Jurkat, Clone E6-1 (cell line): ENCODE results near the genes NOL8 and OGN.

GRCh38 chr9:90839733-90840192, 38.1 kb downstream of the SYK start:
- RRBS: 94% methylated on average over 3 of the region's 13 CpGs

GRCh38 chr9:90854281-90854608, 52.6 kb downstream of the SYK start:
- RRBS: no CpG with 5 or more reads among the region's 2 CpGs

DNA sequence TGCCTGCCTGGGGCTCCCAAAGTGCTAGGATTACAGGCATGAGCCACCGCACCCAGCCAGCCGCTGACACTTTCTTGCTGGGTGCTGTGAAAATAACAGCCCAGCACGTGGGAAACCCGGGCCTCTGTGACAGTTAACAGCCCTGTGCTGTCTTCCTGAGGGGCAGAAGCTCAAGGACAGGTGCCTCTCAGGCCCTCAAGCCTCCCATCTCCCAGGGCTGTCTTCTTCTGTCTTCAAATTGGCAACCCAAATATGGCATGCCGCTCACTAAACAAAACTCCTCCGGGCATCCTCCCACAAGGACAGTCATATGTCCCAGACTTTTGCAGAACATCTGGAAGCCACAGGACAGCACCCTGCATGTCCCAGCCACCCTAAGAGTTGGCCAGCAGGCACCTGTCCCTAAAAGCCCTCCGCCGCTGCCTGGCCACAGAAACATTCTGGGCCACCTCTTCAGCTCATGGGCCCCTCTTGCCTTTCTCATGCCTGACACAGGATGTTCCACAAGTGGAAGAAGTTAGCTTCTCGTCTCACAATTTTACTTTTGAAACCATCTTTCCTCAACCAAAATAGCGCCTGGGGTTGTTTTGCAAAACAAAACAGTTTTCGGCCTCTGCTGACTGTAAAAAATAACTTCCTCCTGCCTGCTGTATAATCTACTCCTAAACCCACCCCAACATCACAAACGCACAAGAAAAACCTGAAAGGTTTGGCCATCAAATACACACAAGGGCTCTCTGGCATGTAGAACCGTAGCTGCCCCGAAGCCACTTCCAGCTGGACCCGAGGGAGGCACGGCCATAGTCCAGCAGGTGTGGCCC, 233.8 kb downstream of the SYK start:
- RRBS: no CpG with 5 or more reads among the region's 16 CpGs

DNA sequence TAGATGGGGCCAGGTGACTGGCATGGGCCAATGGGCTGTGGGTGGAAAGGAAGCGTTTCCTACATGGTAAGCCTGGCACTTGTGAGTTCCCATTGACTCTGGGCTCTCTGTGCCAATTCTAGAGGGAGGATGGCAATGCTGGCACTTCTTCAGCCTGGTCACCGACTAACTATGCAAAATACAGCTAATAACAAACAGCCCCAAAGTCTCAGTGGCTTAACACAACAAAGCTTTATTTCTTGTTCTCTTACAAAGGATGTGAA, 258.1 kb downstream of the SYK start:
- RRBS: no CpG with 5 or more reads among the region's 2 CpGs

- RRBS: no CpG with 5 or more reads among the region's 38 CpGs
Measured at GRCh38 chr9:91159338-91160250, 202.1 kb downstream of the AUH start.

DNA sequence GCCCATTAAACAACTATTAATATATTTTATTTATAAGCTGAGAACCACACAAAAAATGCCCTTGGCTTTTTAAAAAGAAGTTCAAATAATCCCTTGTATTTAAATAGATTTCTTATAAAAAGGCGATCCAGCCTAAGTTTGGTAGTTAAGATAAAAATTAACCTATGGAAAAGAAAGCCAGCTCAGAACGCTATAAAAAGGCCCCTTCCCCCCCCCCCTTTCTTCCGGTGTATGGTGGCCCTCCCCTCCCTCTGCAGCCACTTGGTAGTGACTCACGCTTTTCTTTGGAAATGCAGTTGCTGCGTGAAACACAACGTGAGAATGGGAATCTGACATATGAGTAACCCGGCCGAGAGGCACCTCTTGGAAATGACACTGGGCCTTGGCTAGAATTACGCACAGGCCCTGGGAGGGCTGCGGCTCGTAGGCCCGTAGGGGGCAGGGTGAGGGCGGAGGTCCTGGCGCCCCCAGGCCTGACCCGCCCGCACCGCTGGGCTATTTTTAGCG, 168.9 kb downstream of the AUH start:
- RRBS: no CpG with 5 or more reads among the region's 18 CpGs

- RRBS: no CpG with 5 or more reads among the region's 6 CpGs
Measured at GRCh38 chr9:91194396-91194729, 167.4 kb downstream of the AUH start.

- RRBS: no CpG with 5 or more reads among the region's 8 CpGs
Measured at GRCh38 chr9:91567669-91568080, 144.0 kb upstream of the NFIL3 start.

GRCh38 chr9:91577475-91578059, 153.9 kb upstream of the NFIL3 start:
- RRBS: no CpG with 5 or more reads among the region's 7 CpGs

DNA sequence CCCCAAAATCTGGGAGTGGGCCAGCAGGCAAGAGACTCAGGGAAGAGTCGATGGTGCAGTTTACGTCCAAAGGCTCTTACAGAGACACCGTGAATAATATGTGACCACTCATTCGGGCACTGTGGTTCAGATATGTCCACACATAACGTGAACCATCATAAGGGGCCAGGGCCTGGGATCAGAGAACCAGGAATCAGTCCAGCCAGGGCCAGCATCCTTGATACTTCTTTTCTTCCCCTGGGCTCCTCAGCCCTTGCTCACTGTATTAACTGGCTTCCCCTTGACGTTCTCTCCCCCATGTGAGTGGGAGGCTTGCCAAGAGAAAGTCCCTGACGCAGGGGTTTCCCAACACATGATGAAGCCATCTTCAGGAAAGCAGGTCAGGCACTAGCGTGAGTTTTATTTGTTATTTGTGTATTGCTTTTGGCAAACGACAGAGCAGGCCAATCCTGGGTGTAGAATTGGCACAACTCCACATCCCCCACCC, 165.4 kb upstream of the NFIL3 start:
- RRBS: no CpG with 5 or more reads among the region's 9 CpGs

DNA sequence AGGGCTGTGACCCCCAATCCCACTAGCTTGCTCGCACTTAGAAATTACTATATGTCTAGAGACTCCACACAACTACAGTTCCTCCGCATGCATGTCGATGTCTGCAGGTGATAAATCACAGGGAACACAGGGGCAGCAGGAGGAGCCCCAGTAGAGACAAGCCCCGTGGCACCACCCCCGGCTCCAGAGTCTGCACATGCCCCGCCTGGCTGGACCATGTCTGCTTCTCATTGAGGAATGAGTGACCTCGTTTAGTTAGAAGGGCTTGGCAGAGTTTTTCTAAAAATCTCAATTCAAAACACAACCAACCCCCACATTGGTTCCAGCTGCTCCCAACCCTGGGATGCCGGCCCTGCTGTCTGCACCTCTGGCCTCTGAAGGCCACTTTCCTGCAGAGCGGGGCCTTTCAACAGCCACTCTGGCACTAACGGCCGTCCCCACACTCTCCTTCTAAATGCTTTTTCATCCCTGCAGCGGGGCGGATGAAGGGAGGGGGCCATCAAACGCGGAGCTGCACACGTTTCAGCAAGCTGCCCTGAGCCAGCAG, 106.4 kb downstream of the ROR2 start:
- RRBS: no CpG with 5 or more reads among the region's 16 CpGs

DNA sequence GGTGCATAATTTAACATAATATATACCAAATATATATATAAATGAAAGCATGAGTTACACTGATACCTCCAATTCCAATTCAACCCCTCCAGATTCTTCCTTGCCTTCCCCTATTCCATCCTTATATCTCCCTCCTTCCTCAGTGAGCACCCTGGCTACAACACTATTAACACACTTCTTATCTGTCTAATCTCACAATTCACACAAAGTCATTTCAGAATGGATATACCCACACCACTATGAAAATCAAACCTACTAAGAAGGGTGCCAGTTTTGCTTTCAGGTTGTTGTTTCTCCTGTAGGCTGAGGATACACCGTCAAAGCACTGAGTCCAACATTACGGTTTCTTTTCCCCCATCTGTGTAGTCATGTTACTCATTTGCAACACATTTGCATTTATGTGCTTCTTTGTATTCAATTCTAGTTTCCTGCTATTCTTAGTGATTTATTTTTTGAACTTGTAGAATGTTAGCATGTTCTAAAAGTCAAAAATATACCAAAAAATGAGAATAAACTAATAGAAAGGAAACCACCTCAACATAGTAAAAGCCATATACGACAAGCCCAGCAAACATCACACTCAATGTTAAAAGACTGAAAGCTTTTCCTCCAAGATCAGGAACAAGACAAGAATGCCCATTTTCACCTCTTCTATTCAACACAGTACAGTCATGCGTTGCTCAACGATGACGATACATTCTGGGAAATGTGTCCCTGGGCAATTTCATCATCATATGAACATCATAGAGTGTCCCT, 6.5 kb downstream of the ROR2 start:
- RRBS: no CpG with 5 or more reads among the region's 6 CpGs

GRCh38 chr9:92079803-92080398, 35.3 kb downstream of the SPTLC1 start:
- RRBS: no CpG with 5 or more reads among the region's 2 CpGs

DNA sequence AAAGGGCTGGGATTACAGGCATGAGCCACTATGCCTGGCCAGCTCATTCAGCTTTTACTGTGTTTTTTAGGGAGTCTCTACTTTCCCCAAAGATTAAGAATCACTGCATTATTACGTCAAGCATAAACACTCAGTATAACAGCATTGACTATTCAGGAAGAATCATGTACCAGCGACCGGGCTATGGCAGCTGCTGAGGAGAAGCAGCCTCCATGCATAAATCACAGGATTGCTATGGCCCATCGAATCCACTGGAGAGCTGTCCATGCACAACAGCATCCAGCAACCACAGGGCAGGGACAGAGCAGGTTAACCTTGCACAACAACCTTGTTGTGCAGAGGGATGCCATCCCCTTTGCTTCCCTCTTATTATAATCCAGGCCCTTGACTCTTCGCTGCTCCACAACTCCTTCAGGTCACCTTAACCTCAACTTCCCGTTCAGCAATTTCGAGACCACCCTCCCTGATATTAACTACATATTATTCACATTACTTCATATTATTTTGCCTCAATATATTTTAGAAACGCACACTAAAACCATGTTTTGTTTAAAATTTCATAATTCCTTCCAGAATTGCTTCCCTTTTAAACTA, 1.1 kb downstream of the IARS1 start:
- RRBS: no CpG with 5 or more reads among the region's 8 CpGs

- RRBS: no CpG with 5 or more reads among the region's 38 CpGs
Measured at GRCh38 chr9:92325006-92325757, at the start of gene NOL8. Gene NOL8, minus strand, starts transcription at chr9:92325350.

DNA sequence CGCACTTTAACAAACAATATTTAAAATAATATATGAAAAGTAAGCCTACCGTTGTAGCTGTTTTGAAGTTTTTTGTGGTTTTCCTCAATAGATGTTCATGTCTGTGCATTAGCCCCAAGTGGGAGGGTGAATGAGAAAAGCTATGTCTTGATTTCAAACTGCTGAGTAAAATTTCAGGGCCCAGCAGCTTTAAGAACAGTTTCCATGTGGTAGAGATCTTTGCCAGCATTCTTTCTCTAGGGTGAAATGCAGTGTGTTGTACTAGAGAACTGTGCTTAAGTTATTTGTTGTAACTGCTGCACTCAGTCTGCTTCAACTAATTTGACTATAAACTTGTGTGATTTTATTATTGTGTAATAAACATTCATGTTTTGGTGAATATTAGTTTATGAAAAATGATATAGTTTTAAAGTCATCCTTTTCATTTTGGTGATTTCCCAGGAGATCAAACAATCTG, at the start of gene OGN:
OGN (minus strand) TSS at position 132 of the 457 bp plus-strand sequence.
- RRBS: no CpG with 5 or more reads among the region's 2 CpGs

DNA sequence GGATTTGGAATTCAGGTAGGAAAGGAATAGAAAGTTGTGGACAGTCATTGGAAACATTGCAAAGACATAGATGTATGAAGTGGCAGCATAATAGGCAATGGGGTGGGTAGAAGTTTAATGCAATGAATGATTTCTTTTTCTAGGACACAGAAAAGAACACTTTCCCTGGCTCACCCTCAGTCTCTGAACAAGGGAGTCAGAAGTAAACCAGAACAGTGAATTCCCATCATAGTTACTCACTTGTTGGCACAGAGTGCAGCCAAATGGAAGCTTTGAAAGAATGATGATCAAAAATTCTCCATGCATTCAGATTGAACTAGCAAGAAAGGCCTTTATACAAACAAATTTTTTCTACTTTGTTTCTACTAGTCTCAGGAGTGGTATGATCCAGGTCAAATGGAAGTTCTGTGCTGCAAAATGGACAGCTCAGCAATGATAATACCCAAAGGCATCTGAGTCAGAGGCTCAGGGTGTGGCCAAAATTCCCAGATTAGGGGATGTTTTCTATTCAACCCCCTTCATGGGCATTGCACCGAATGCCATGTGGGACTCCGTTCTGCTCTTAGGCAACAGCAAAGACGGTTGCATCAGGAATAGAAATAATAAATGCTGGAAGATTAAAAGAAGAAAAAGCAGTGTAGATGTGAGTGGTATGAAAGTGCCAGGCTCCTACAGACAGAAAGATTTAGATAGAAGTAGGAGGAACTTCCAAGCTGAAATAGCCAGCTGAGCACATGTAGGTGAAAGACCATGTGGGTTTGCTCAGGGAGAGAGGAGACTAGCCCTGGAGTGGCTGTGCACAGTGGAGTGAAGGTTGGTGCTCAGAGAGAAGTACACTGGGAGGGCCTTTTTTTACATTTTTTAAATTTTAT, 29.5 kb downstream of the ECM2 start:
- RRBS: no CpG with 5 or more reads among the region's 3 CpGs

DNA sequence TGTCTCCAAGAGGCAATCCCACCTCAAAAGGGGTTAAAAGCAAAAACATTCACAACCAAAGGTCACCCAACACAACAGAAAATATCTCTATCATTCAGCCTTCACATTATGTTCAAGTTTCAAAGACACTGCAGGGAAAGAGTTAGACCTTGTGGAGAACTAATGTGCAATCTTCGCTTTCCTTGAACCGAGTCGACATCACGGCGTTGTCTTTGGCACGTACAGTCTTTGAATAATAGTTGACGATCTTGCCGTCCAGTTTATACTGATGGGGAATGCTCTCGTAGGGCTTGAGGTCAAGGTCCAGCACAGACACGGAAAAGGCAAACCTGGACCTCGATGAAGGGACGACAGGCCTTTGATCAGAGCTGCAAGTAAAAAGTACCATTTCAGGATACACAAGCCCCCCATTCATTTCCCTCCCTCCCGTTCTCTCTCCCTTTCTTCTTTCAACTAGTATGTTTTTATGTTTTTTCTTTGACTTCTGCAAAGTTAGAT, 54.2 kb downstream of the IPPK start:
- RRBS: no CpG with 5 or more reads among the region's 13 CpGs

DNA sequence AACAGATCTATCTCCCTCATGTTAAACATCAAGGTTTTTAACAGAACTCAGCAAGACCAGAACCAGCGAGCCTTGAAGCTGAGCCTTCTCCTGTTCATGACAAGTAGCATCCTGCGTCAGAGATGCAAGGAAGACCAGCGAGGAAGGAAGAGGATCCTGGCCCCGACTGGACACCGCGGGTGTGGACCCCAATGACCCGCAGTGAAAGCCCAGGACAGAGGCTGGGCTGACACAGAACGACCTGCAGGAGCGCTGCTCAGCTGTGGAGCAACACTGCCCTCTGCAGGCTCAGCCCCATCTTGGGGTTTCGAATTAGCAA, 35.4 kb downstream of the IPPK start:
- RRBS: no CpG with 5 or more reads among the region's 10 CpGs

GRCh38 chr9:92650688-92651437, 19.1 kb downstream of the IPPK start:
- RRBS: no CpG with 5 or more reads among the region's 10 CpGs